Cardiac muscle cell (in vitro differentiated cells and primary cell): ENCODE results near the genes PUM1, NKAIN1 and FABP3.

DNA sequence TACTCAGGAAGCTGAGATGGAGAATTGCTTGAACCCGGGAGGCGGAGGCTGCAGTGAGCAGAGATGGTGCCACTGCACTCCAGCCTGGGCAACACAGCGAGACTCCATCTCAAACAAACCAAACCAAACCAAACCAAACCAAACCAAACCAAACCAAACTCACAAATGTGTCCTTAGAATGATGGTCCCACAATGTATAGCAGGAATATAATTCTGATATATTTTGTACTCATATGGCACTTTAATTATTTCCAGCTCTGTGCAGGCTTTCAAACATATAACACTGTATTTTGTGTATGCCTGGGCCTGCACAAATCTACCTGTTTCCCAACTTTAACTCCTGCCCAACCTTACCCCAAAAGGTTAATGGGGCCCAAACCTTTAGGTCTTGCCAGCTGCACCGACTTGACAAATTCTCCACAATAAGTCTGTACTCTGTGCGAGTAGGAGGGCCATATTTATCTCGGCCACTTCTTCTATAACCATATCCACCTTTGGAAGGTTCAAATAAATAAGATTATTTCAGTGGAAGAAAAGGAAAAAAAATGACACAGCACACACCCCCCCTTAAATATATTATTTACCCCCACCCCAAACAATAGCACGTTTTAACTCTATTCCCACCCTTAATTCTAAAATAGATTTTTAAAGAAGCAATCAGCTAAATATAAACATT lies 22.6 kb downstream of the SRSF4 start:
- RAMPAGE, long total RNA: no peak
- RRBS: no CpG with 5 or more reads among the region's 7 CpGs

- RAMPAGE, long total RNA: no peak
- RRBS: no CpG with 5 or more reads among the region's 22 CpGs
Observed at GRCh38 chr1:29349845-29350450, 113.6 kb downstream of the PTPRU start.

- RAMPAGE, long total RNA: no peak
- RRBS: no CpG with 5 or more reads among the region's 9 CpGs
Observed at GRCh38 chr1:29984985-29985790, 738.2 kb downstream of the MATN1 start.

- RAMPAGE, long total RNA: no peak
- RRBS: no CpG with 5 or more reads among the region's 6 CpGs
Observed at GRCh38 chr1:30009854-30010349, 713.5 kb downstream of the MATN1 start.

GRCh38 chr1:30522181-30522678 lies 201.2 kb downstream of the MATN1 start:
- RAMPAGE, long total RNA: no peak
- RRBS: 35% methylated on average over 3 of the region's 10 CpGs

DNA sequence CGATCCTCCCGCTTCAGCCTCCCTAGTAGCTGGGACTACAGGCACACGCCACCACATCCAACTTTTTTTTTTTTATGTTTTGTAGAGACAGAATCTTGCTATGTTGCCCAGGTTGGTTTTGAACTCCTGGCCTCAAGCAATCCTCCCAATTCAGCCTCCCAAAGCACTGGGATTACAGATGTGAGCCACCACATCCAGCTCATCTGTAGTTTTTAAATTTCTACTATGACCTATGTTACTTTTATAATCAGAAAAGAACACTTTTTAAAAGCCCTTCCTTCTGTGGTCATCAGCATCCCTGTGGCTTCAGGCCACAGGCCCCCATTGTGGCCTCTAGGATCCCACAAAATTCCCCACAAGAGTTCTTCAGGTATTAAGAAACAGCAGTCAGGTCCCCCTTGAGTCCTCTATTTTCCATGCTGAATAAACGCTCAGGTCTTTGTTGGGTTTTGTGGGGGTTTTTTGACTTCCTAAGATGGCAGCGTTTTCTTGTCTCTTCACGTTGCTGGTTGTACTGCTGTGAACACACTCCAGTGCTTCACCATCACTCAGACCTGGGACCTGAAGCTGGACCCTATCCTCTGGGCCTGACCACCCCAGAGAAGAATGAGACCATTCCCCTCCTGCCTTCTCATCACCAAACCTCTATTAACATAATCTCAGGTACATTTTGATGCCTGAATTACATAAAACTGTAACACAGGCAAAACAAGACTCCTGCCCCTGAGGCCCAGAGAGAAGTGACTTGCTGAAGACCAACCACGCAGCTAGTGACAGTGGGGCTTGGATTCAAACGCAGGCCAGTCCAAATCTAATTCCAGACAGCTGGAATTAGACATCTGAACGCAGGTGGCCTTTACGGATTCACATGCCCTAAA lies 13.4 kb upstream of the MATN1 start:
- RAMPAGE, long total RNA: no peak
- RRBS: no CpG with 5 or more reads among the region's 10 CpGs

GRCh38 chr1:30741409-30741966 lies 16.1 kb downstream of the LAPTM5 start:
- RAMPAGE, long total RNA: no peak
- RRBS: no CpG with 5 or more reads among the region's 9 CpGs

DNA sequence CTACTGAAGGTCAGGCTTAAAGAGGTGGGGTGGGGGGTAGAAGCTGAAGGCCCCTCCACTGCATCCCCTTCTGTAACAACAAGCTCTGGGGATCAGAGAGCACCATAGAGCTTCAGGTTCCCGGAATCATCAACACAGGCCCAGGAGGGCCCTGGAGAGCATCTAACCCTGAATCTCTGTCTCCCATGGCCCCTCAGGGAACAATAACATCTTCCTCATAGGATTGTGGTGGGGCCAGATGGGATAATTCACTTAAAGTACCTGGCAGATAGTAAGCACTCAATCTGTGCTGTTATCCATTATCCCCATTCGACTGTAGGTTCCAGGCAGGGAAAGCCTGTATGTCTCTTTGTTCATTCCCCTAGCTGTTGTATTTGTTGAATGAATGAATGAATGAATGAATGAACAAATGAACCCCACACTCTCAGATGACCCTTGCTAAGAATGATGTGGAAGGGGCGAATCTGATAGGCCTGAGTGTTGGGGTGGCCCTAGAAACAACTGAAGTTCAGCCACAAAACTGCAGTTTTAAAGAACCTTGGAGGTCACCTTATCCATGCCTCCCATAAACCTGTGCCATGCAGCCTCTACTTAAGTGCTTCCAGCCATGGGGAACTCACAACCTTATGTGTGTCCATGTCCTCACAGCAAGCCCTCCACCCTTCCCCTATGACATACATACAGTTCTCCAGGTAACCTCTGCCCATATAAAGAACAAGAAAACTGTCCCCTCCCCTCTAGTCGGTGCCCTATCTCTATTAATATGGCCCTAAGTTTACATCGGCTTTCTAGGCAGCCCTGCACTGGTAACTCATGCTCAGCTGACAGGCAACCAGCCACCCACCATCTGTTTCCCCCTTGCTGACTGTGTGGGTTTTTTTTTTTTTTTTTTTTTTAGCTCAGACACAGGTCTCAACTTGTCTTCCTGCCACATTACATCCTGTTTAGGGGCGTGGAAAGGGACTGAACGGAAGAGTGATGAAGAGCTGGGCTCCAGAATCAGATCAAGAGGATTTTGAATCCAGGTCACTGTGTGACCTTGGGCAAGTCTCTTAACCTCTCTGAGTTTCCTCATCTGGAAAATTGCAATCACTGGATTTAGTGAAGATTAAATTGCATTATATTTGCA lies 14.3 kb downstream of the LAPTM5 start:
- RAMPAGE, long total RNA: no peak
- RRBS: no CpG with 5 or more reads among the region's 7 CpGs

DNA sequence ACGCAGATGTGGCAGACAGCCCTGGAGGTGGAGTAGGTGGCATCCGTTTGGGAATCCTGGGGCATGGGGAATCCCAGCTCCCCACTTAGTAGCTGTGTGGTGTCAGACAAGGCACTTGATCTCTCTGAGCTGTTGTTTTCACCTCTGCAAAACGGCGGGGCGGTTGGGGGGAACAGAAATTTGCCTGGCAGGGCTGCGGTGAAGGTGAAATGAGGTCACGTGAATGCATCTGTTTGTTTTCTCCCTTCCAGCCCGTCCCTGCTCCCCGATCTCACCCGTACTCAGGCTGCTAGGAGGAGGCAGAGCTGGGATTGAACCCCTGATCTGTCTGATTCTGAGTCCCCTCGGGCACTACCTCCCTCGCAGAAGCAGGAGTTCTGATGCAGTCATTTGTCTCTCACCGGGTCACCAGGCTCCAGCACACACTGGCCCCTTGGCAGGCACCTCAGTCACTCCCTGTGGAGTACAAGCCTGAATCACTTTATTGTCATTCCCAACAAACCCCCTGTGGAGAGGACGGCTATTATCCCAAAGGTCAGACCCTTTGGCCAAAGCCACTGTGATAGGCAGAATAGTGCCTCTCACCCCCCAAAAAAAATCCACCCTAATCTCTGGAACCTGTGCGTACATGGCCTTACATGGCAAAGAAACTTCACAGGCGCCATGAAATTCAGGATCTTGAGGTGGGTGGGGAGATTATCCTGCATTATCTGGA lies 2.4 kb upstream of the LAPTM5 start:
- RAMPAGE, long total RNA: no peak
- RRBS: no CpG with 5 or more reads among the region's 16 CpGs

GRCh38 chr1:30847157-30847953 lies 61.2 kb downstream of the SDC3 start:
- RAMPAGE, long total RNA: no peak
- RRBS: 7% methylated on average over 5 of the region's 21 CpGs

- RAMPAGE, long total RNA: no peak
- RRBS: no CpG with 5 or more reads among the region's 5 CpGs
Observed at GRCh38 chr1:31005817-31006249, 59.7 kb downstream of the PUM1 start.

GRCh38 chr1:31026049-31026678 lies 39.4 kb downstream of the PUM1 start:
- RAMPAGE, long total RNA: no peak
- RRBS: no CpG with 5 or more reads among the region's 6 CpGs

DNA sequence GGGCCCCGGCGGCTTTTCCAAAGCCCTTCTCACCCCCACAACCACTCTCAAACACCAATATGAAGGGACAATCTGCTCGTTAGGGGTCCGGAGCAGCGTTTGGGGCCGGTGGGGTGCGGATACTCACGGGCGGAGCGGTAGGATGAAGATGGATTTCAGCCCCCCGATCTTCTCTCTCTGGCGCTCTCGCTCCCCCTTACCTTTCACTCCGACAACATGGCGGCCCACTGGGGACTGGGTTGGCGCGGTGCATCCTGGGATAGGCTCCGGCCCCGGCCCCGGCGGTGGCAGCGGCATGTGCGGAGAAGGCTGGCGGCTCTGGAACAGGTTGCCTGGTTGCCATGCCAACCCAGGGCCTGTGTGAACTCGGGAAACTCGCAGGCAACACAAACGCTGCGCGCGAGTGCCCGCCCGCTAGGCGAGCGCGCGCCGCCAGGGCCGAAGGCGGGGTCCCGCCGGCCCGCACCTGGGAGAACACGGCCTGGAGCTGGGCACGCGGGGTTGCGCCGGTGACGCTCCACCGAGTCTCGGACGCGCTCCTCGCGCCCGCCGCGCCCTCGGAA lies at the start of gene PUM1:
Gene PUM1, minus strand, starts transcription at position 229 of the 563 bp plus-strand sequence.
- RAMPAGE, long total RNA: start-site peak on the minus strand centred at position 196 of the sequence, 51 bp wide, 1,701 and 1,985 reads in 2 replicates
- RRBS: 3% methylated on average over 11 of the region's 58 CpGs

GRCh38 chr1:31086570-31086988 lies 21.1 kb upstream of the PUM1 start:
- RAMPAGE, long total RNA: no peak
- RRBS: no CpG with 5 or more reads among the region's 4 CpGs

DNA sequence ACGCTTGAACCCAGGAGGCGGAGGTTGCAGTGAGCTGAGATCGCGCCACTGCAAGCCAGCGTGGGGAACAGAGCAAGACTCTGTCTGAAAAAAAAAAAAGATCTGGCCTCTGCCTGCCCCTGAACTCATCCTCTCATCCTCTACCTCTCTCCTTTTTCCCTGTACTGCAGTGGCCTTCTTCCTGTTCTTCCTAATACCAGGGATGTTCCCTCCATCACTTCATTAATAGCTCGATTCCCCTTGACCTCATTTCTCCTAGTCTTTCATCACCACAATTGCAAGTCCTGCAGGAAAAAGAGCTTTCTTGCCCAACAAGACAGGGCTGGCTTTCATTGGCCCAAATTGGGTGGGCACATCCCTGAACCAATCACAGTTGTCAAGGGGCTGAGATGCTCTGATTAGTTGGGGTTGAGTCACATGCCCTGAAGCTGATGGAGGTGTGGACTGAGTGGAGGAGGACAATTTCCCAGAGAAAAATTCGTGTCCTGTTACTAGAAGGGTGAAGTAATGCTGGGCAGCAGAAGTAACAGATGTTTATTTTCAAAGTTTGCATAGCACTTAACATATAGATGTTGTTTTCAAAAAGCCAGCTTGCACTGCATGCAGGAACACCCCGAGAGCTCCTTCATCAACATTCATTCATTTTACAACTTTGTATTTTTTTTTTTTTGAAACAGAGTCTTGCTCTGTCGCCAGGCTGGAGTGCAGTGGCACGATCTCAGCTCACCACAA lies 86.9 kb upstream of the PUM1 start:
- RAMPAGE, long total RNA: no peak
- RRBS: no CpG with 5 or more reads among the region's 10 CpGs

GRCh38 chr1:31182027-31182822 lies 57.5 kb downstream of the NKAIN1 start:
- RAMPAGE, long total RNA: no peak
- RRBS: 8% methylated on average over 2 of the region's 31 CpGs

GRCh38 chr1:31239637-31240488 lies at the start of gene NKAIN1:
TSS of gene NKAIN1 (minus strand) at chr1:31239887.
- RAMPAGE, long total RNA: no peak
- RRBS: 2% methylated on average over 34 of the region's 66 CpGs

DNA sequence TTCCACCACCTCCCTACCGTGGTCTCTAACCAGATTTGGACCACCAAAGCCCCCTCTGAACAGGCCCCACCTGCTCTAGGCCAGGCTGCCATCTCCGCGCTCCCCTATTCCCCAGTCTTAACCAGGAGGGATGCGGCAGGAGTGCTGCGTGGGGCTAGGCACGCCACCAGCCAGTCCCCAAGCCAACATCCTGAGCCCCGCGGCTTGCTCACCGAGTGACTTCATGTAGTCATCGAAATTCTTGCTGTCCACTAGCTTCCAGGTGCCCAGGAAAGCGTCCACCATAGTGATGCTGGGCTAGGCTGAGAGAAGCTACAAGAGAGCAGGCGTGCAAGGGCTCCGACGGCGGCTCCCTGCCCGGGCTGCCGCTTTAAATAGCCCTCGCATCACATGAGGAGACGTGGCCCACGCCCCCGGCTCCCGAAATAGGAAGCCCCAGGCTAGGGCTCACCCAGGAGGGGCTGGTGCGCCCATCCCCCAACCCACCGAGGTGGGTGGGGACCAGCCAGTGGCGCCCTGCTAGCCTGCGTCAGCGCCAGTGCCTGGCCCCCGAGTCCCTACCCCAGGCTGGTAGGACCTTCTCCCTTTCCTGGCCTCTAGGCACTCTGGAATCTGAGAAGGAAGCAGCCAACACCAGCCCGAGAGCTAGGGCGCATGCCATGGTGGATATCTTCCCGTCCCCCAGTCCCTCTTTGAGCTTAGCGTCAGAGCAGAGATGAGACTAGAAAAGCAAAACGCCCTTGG lies at the start of gene FABP3:
Gene FABP3, minus strand, starts transcription at position 347 of the 744 bp plus-strand sequence.
- RAMPAGE, long total RNA: start-site peak on the minus strand centred at position 343 of the sequence, 81 bp wide, 76,634 and 14,131 reads in 2 replicates
- RRBS: 2% methylated on average over 6 of the region's 33 CpGs

DNA sequence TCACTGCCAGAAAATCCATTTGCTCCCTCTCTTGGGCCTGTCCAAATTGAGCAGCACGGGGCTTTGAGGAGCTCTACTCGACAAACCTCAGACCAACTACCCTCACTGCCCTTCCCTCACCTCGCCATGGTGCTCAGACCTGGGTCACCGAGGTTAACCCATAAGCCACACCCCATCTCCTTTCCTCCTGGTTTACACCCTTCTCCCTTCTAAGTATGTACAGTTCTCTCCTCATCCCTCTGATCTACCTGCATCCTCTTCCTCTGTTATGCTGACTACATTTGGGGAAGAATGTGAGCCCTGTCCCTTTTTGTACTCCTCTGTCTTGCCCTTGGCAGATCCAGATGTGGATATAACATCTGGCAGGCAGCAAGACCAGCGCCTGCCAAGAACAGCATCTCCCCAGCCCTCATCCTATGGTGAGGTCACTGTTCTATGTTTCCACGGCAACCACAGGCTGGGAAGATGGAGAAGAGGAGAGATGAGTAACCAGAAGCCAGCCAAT lies 3.6 kb upstream of the FABP3 start:
- RAMPAGE, long total RNA: no peak
- RRBS: no CpG with 5 or more reads among the region's 6 CpGs

- RAMPAGE, long total RNA: no peak
- RRBS: no CpG with 5 or more reads among the region's 8 CpGs
Observed at GRCh38 chr1:31482360-31483176, 69.6 kb downstream of the SERINC2 start.